ENCODE measurements around the gene DENND5B.

DNA sequence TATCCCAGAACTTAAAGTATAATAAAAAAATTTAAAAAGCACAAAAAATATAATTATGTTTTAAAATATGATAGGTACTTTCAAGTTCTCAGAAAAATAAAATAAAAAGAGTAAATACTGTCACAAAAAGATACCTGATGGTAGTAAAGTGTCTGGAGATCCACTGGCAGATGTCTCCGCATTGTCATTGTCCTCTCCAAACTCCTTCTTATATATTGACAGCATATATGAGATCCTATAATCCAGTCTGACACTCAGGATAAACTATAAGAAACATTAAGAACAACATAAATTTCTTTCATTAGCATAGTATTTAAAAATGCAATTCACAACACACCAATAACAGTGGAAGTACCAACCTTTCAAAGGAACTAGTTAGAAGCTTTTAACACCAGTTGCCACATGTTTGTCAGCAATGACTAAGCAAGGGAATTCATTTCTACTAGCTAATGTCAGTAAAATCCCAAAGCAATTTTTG lies 205.1 kb downstream of the ITPR2 start:
- RAMPAGE, long total RNA, result no peak
- RRBS, result no CpG with 5 or more reads among the region's 1 CpG

GRCh38 chr12:26725424-26726080 lies 107.4 kb downstream of the ITPR2 start:
- RAMPAGE, long total RNA, result no peak
- RRBS, result no CpG with 5 or more reads among the region's 3 CpGs

GRCh38 chr12:26937139-26937495 lies 664 bp downstream of the INTS13 start:
- RAMPAGE, long total RNA, result no peak
- RRBS, result no CpG with 5 or more reads among the region's 6 CpGs

DNA sequence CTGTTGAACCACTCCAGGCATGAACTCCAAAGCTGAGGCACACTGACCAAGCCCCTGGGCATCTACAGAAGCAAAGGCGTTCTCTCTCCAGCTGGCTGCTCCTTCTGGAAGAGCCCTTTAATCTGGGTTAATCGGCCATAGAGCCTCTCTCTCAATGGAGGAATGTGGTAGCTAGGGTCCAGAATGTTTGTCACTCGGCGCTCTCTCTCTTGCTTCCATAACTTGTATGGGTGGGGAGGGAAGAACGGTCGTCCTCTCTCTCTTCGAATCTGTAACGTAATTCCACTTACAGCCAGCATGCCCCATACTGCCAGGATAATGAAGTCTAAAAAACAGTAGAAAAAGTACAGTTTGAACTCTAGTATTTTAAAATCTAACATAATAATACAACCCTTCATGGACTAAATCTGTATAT lies 35.6 kb downstream of the FGFR1OP2 start:
- RAMPAGE, long total RNA, result no peak
- RRBS, result no CpG with 5 or more reads among the region's 8 CpGs

DNA sequence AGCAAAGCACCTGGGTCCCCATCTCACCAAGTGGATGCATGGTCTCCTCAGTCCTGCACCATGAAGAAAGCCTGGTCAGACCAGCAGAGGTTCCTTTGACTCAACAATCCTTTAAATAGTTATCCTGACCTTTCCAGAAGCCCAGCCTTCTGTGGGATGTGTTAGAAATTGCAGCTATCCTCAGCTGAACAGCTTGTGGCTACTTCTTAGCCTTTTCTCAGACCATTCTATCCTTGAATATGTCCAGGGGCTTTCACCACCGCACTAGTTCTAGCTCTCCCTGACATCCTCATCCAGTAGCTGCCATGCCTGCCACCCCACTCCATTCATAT lies 57.6 kb upstream of the STK38L start:
- RAMPAGE, long total RNA, result no peak
- RRBS, result no CpG with 5 or more reads among the region's 1 CpG

DNA sequence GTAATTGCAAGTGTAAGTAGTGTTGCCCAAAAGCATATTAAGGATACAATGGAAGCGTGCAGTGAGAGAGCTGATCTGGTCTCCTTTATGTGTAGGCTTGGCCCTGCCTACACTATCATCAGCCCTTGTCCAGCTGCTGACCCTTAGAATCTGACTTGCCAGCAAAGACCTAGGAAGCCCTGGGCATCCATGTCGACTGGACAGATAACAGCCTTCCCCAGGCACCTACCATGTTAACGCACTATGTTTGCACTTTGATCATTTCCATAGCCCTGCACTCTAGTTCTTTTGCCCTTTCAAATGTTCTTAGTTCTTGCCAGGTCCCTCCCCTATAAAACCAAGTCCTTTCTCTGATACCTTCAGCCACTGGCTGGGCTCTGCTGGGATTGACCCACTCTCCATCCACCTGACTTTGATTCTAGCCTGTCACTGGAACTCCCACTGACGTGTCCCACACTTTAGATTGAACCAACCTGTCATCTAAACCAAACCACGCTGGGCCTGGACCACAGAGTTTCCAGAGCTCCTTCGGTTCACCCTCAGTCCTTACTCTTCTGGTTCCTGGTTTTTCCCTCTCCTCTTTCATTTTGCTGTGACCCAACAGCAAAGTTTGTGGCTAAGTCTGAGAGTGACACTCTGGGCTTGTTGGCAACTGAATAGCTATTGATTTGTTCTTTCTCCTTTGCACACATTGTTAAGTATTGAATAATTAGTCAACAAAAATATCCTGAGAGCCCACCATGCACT lies 51.9 kb upstream of the STK38L start:
- RAMPAGE, long total RNA, result no peak
- RRBS, result no CpG with 5 or more reads among the region's 6 CpGs

GRCh38 chr12:27524783-27525292 lies 832 bp downstream of the PPFIBP1 start:
- RAMPAGE, long total RNA, result no peak
- RRBS, result no CpG with 5 or more reads among the region's 9 CpGs

DNA sequence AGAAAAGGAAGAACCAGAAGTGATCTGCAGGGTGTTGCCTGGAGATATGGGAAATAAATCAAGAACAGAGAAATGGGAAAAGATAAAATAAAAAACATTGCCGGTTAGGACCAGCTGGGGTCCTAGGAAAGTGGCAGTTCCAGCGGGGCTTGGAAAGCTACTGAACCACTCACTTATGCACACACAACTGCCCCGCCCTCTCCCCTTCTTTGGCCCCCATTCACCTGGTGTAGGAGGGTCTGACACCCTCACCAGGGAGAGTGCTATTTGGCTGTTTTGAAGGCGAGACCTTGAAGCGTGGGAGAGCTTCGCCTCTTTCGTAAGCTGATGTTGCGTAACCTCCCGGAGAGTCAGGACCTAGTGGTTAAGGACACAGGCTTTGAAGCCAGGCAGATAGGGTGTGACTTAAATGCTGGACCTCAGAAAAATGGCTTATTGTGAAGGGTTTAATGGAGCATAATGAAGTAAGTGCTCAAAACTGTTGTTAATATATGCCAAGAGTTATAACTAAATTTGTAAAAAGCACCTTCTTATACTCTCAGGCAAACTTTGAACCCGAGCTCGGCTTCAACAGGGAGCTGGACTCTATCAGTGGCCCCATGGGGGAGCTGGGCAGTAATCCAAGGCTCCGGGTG lies 25.7 kb downstream of the PPFIBP1 start:
- RAMPAGE, long total RNA, result no peak
- RRBS, result no CpG with 5 or more reads among the region's 12 CpGs

GRCh38 chr12:27802315-27802851 lies 22.3 kb upstream of the MANSC4 start:
- RAMPAGE, long total RNA, result no peak
- RRBS, result no CpG with 5 or more reads among the region's 4 CpGs

DNA sequence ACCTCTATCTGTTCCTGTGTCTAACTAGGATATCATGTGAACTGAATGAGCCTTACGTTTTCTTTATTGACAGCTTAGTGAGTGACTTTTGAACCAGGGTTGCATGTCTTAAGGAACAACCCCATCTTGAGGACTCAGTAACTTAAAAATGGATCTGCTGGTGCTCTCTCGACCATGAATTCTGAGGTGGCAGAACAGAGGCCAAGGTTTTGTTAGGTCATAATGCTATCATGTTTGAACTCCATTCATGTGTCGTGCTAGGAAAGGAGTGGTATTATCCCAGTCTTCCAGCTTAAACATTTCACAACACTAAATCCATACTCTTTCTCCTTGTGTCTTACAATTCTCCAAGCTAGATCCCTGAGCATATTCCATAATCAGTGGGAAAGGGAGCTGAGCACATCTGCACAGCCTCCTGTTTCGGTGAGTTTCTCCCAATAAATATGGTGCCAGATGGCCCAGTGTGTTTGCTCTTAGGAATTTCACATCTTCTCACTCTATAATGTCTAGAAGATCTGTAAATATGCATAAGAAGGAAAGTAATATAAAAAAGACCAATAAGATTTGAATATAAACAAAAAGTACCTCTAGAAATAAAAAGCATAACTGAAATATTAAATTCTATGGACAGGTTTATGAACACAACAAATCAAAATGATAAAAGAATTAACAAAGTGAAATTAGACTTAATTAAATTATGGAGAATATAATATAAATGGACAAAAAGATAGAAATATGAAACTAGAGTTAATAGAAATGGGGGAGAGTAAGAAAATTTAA lies 63.6 kb downstream of the TMTC1 start:
- RAMPAGE, long total RNA, result no peak
- RRBS, result no CpG with 5 or more reads among the region's 4 CpGs

DNA sequence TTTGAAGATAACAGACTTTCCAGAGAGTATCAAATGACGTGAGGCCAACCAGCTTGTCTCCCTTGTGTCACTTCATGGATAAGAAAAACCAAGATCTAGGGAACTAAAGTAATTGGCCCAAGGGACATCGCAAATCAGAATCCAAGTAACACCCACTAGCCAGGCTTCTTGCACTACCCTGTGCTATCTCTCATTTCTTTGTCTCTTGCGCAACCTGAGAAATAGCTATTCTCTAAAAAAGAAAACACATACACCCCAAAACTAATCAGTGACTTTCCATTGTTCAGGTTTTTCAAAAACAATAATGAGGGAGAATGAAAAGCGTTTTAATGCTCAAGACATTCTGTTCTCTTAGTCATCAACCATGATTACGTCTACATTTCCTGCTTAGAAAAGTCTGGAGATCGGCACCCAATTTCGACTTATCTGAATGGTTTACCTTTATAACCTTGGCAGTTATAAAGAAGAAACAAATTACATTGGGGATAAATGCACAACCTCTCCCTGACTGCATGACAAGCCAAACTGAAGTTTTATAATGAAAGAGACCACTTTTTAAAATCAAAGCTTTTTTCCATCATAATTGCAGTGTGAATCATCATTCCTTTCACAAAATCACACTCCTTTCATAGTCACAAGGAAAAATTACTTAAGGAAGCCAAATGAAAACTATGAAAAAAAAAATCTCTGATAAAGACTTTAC lies 42.2 kb downstream of the TMTC1 start:
- RAMPAGE, long total RNA, result no peak
- RRBS, result no CpG with 5 or more reads among the region's 7 CpGs

DNA sequence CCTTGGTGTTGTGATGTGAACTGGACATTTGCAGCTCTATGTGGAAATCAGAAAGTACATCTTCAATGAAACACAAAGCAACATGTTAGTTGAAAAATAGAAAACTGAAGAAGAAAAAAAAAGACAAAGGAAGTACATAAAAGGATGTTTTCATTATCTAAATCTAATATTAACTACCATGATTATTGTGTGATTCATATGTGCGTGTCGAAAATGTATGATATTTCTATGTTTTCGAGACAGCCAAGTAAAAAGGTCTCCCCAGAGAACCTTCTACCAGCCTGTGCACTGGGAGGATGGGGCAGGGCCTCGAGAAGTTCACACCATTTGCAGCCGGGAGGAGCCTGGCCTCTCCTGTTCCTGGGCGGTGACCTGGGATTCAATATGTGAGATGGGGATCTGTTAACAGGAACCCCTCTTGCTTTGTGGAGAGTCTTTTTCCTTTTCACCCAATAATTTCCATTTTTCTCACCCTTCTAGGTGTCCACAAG lies 189.3 kb downstream of the IPO8 start:
- RAMPAGE, long total RNA, result no peak
- RRBS, result no CpG with 5 or more reads among the region's 6 CpGs

DNA sequence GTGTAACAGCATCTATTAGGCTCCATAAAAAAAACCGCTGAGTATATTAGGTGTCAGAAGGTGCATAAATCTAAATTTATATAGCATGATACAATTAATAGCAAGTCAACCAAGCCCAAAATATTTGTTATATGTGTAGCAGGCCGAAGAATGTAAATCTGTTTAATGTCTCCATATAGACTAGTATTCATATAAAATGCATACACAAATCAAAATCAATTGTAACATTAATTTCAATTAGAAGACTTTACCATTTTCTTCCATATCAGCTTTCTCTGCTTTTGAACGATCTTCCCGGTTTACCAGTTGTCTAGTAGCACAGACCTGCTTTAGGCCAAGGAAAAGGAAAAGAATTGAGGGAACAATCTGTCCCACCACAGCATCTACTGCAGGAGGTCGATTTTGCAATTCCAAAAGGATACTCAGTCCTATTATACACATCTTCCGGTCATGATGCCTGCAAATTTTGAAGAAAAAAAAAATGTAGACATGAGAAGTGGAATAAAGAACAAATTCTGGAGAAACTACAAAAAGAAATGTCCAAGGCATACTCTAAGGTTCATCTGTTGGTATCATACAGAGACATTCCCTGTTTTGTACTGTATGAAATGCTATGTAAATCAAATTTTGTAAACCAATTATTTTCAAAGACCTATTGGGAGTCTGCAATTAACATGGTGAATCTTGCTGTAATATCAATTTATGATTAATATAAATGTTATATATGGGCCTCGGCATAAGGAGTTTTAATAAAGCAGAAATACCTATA lies 58.8 kb downstream of the IPO8 start:
- RAMPAGE, long total RNA, result no peak
- RRBS, result no CpG with 5 or more reads among the region's 7 CpGs

- RAMPAGE, long total RNA, result no peak
- RRBS, result no CpG with 5 or more reads among the region's 7 CpGs
Observed at GRCh38 chr12:30945551-30945862, 19.0 kb downstream of the TSPAN11 start.

GRCh38 chr12:31121071-31121716 lies 47.5 kb downstream of the DDX11 start:
- RAMPAGE, long total RNA, result no peak
- RRBS, result no CpG with 5 or more reads among the region's 14 CpGs

GRCh38 chr12:31163179-31163884 lies 89.7 kb downstream of the DDX11 start:
- RAMPAGE, long total RNA, result no peak
- RRBS, result no CpG with 5 or more reads among the region's 28 CpGs

DNA sequence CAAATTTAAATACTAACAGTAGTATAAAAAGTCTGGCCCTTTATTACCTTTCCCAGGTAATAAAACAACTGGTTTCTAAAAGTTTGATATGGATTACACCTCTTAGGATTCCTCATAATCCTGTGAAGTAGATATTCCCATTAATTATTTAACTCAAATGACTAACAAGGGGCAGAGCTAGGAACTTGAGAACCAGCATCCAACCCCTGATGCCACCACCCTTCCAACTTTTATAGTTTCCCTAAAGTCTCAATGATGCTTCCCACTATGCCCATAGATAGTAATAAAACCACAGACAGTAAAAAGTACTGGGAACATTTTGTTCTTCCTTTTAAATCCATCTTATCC lies 45.9 kb downstream of the SINHCAF start:
- RAMPAGE, long total RNA, result no peak

DNA sequence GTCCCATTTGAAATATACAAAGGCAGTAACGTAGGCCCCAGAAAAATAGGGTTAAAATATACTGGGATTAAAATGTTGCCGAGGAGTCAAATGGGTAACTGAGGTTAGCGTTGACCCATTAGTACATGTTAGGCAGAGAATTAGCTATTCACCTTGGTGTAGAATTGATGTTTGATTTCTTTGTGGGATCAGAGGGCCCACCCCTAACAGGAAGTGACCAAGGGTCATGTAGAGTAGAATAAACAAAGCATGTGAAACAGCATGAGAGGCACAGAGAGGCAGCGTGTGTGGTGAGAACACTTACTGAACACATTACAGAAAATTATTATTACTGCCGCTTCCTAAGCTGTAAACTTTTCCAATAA lies 29.4 kb upstream of the SINHCAF start:
- RAMPAGE, long total RNA, result no peak
- RRBS, result no CpG with 5 or more reads among the region's 5 CpGs

DNA sequence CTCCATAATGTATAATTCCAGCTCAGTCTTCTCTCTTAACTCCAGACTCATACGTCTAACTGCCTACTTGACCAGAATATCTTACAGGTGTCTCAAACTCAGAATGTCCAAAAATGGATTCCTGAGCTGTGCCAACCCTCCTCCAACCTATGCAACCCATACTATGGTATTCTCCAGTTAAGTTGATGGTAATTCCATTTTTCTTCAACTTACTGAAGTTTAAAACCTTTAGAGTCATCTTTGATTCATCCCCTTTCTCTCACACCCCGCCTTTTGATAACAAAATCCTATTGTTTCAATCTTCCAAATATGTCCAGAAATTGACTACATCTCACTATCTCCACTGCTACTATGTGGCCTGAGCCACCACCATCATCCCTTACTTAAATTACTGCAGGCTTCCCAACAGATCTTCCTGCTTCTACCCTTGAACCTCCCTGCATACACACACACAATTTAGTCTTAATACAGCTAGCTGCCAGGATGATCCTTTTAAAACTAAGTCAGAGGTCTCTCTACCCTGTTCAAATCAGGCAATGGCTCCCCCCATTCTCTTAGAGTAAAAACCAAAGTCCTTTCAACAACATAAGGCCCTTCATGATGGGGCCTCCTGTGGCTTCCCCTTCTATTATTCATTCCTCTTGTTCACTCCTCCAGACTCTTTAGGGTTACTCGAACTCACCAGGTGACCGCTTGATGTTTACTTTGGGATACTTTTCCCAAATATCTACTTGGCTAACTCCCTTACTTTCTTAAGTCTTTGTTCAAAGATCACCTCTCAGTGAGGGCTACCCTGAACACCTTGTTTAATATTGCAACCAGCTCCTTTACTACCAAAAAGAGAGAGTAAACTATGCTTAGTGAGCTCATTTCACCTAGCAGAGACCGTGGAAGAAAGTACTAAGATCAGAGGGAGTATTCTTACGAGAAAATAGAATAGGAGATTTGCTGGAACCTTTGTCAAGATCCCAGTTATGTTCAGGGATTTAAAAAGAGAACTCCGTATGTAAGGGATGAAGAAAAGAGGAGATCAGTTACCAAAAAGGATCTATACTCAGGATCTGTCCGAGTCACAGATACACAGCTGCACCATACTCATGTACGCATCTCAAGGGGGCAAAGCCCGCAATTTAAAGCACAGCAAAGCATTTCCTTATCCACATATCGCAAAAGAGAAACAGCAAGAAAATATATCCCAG lies 30.4 kb downstream of the DENND5B start:
- RAMPAGE, long total RNA, result no peak
- RRBS, result no CpG with 5 or more reads among the region's 11 CpGs

- RAMPAGE, long total RNA, result no peak
- RRBS, result 4% methylated on average over 9 of the region's 111 CpGs
Observed at GRCh38 chr12:31590665-31591369, at the start of gene DENND5B. Gene DENND5B, minus strand, starts transcription at chr12:31591136.